ENCODE measurements around the genes ANKRD36B and PDCL3.

GRCh38 chr2:97558393-97559197 lies 31.1 kb downstream of the ANKRD36B start:
- RRBS, result no CpG with 5 or more reads among the region's 8 CpGs

- RRBS, result 1% methylated on average over 5 of the region's 98 CpGs
These were observed at the start of gene ANKRD36B for GRCh38 chr2:97589283-97590453. TSS of gene ANKRD36B (minus strand) at chr2:97589877.

DNA sequence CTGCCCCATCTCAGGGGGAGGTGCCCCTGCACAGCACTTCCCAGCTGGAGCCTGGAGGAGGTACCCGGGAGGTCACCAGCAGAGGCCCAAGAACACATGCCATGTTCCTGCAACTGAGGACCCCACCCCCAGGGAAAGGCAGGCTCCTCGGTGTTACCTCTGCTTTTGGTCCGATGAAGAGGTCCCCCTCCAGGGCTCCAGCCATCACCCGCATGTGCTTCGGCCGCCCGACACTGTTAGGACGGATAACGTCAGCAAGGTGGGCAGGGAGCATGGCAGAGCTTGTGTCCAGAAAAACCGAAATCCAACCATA lies 3.5 kb downstream of the ACTR1B start:
- RRBS, result no CpG with 5 or more reads among the region's 10 CpGs

- RRBS, result 80% methylated on average over 2 of the region's 15 CpGs
These were observed 4.4 kb downstream of the C2orf92 start for GRCh38 chr2:97673522-97674636.

GRCh38 chr2:97792284-97793016 lies 79.1 kb downstream of the ZAP70 start:
- RRBS, result 98% methylated on average over 4 of the region's 25 CpGs

DNA sequence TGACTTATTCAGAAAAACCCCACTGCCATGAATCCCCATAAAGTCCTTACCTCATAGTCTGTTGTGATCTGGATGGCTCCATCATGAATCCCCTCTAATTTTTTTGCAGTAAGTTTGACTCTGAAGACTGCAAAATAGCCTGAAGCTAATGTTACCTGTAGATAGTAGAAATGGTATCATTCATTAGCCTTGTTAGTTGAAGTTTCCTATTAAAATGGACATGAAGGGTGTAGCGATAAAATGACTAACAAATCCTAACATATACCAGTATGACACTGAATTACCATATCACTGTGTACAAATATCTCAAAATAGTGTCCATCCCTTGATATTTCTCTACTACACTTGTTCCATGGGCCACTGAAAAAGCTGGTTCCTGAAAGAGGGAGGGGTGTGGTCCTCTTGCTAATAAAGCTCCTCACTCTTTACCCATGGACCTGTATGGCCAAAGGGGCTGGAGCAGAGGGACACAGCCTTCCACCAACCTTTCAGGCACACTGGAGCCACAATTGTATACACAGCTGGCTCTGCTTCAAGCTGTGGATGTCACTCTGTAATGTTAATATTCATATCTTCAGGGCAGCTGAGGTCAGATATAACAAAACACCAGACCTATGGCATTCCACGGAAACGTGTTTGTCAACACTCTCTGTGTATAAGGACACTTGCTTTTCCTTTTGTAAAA lies 97.8 kb downstream of the ZAP70 start:
- RRBS, result no CpG with 5 or more reads among the region's 3 CpGs

DNA sequence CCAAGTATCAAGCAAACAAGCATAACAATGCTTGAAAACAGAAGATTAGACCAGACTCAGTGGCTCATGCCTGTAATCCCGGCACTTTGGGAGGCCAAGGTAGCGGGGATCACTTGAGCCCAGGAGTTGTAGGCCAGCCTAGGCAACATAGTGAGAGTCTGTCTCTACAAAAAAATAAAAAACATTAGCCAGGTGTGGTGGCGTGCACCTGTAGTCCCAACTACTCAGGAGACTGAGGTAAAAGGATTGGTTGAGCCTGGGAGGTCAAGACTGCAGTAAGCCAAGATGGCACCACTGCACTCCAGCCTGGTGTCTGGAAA lies 125.6 kb downstream of the ZAP70 start:
- RRBS, result no CpG with 5 or more reads among the region's 3 CpGs

DNA sequence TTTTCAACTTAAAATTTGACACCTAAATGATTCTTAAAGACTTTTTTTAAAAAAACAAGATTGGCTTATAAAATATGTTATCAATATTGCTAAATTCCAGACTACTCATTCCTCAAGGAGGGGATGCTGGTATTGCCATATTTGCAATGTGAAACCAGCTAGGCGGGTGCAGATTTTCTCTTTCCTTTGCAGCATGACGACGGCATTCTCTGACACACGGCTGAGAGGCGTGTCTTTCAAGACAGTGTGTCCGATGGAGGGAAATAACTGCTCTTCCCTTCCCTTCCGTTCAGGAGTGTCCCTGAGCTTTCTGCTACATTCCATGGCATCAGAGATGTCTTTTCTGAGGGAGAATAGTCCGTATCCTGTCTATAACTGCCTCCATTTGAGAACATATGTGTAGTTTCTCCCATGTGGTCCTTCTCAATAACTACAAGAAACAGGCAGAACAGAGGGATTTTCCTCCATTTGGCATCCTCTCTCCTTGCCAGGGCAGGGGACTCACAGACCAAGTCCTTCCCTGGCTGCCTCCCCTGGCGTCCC lies 38.1 kb upstream of the CNGA3 start:
- RRBS, result no CpG with 5 or more reads among the region's 9 CpGs

GRCh38 chr2:98465527-98466325 lies 21.1 kb downstream of the INPP4A start:
- RRBS, result no CpG with 5 or more reads among the region's 11 CpGs

DNA sequence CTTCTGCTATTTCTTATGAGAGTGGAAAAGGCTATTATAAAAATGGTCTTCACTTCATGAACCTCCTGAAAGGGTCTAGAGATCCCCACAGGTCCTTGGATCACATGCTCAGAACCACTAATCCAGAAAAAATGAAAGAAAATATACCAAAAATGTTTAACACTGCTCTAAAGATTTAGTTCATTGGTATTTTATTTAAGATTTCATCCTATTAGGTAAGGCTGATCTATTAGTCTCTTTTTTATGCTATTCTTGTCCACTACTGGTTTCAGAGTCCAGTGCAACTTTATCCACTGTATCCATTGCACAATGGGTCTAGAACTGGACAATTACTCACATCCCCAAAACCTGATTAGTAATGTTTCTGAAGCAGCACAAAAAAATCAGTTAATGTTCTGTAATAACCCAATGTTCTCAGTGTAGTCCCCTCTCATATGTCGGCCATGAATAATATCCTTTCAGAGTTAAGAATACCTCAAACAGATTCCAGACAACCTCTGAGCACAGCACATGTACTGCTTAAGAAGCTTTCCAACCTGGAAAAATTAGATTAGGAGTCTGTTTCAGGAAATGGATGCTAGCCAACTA lies 29.8 kb downstream of the MGAT4A start:
- RRBS, result no CpG with 5 or more reads among the region's 1 CpG

DNA sequence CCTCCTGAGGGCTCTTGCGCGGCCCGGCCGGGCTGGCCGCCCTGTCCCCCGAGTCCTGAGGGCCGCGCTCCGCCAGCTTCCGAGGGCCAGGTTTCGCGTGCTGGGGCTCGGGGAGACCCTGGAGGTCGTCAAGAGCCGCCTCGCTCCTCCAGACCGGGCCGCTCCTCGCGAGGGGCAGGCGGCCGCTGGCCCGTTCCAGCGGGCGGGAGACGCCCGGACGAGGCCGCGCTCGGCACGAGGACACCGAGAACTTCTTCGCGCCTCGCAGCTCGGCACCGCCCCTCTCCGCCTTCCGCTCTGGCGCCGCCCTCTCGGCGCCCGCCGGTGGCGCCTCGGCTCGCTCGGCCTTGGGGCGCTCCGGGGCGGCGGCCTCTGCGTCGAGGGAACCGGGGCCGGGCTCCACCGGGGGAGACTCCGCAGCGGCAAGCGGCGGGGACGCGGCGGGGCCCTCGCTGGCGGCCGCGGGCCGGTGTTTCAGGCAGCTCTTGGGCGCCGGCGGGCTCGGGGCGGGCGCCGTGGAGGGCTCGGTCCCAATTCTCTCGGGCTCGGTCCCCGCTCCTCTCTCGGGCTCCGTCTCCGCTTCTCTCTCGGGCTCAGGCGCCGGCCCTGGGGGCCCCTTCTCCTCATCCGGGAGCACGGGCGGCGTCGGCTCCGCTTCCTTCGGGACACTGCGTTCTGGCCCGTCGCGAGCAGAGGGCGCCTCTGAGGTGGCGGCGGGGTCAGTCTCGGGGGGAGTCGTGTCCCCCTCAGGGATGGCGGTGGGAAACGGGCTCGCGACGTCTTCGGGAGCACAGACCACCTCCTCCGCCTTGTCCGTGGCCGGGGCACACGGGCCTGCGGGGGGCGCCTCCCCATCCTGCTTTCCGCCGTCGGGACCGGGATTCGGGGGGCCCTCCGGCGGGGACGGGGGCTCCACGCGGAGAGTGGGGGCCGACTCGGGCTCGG lies 91.6 kb upstream of the MGAT4A start:
- RRBS, result 8% methylated on average over 61 of the region's 129 CpGs

DNA sequence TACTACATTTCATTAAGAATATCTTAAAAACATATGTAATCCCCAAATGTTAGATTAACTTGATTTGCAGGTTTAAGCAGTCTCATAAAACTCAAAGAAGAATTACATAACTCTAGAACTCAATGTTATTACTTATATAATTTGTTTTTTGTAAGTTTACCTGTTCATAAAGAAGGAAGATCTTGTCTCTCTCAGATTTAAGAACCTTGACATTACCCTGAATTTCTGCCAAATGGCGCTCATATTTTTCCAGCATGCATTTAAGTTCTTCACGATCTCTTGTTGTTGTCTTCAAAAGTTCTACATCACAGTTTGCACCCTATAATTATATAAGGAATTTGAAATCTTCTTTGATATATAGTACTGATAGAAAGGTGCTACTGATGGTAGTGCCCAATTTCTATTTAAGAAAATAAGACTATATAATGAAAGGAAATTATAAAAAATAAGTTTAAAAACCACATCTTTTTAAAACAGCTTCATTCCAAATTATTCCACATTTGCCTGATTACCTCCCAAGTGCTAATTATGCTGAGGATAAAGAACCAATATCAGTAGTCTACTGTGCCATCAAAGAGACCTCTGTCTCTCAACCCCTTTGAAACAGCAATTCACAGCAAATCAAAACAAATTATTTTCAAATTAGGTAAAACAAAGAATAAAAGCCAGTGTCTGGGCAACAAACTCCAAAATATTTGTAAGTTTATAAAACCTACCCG lies 32.7 kb upstream of the C2orf15 start:
- RRBS, result no CpG with 5 or more reads among the region's 3 CpGs

- RRBS, result no CpG with 5 or more reads among the region's 3 CpGs
These were observed 9.6 kb downstream of the MITD1 start for GRCh38 chr2:99171068-99171768.

- RRBS, result 2% methylated on average over 12 of the region's 43 CpGs
These were observed 822 bp downstream of the EIF5B start for GRCh38 chr2:99337726-99338696.

GRCh38 chr2:99675957-99676420 lies 186.2 kb upstream of the REV1 start:
- RRBS, result no CpG with 5 or more reads among the region's 6 CpGs

GRCh38 chr2:99904643-99905496 lies 237.5 kb downstream of the AFF3 start:
- RRBS, result no CpG with 5 or more reads among the region's 10 CpGs

DNA sequence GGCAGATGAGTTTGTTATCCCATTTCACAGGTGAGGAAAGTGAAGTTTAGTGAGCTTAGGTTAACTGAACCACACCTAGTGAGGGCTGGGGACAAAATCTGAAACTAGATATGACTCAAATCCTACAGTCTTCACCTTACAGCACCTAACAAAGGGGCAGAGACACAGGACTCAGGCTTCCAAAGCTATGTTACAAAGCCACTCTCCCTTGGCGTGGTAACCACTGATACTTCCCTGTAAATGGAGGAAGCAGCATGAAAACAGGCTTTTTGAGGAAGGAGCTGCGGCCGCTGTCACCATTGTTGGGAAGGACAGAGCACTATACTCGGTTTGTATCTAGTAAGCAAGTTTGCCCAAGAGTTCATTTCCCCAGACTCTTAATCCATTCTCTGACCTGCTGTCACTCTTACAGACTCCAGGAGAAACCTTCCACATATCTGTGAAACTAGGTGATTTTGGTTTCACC lies 60.3 kb downstream of the LONRF2 start:
- RRBS, result no CpG with 5 or more reads among the region's 4 CpGs

DNA sequence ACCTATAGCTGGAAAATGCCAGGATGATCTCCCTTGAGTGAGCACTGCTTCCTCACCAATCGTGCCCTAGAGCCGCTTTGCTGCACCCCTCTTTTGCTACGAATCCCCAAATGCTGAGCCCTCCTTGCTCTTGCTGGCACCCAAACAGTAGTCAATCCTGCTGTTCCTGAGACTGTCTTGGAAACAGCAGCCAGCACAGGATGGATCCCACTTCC lies 58.5 kb downstream of the LONRF2 start:
- RRBS, result no CpG with 5 or more reads among the region's 3 CpGs

- RRBS, result no CpG with 5 or more reads among the region's 8 CpGs
These were observed 36.6 kb downstream of the LONRF2 start for GRCh38 chr2:100285500-100286322.

DNA sequence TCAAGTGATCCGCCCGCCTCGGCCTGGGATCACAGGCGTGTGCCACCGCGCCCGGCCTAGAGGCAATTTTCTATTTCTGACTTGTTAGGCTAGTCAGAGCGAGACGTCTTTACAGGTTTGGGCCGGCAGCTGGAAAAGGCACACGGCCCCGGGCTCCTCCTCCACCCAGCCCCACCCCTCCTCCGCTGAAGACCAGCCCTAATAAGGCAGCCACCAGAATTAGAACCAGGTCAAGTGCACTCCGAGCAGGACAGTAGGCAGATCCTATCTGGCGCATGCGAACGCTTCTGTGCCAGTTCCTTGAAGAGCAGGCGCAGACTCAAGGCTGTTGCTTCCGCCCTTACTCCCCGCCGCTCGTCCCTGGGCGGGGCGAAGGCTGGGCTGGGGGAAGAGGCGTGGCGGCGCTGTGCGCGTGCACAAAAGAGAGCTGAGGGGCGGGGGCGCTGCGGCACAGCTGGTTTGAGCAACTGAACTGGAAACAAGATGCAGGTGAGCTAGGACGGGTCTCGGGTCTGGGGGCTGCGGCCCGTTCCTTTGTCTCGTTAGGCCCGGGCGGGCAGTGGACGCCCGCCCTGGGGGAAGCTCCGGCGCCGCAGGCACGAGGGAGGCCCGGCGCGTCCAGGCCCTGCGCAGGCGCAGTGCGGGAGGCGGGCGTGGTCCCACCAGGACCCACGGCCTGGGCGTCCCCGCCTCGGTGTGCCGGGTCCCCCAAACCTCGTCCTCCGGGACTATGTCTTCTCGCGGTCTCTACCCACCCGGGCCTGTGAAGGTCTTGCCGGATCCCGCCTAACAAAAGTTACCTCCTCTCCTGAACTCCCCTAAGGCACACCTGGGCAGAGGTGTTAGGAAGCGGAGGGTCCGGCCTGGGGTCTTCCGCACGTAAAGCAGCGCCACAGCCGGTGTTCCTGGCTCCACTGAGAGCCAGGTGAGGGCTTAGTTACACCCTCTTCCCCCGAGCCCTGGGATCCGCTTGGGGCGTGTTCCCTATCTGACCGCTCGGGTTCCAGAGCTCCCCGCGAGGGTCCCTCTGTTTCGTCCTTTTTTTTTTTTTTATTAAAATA lies at the start of gene PDCL3:
Gene PDCL3, plus strand, starts transcription at position 409 of the 1,061 bp plus-strand sequence.
- RRBS, result 1% methylated on average over 23 of the region's 79 CpGs